Colic lymph node (tissue), 1 donor: ENCODE measurements around a stretch of chr16.

GRCh38 chr16:2860844-2861700 is 3.1 kb upstream of the PRSS22 start:
- PRO-cap, result no peak

DNA sequence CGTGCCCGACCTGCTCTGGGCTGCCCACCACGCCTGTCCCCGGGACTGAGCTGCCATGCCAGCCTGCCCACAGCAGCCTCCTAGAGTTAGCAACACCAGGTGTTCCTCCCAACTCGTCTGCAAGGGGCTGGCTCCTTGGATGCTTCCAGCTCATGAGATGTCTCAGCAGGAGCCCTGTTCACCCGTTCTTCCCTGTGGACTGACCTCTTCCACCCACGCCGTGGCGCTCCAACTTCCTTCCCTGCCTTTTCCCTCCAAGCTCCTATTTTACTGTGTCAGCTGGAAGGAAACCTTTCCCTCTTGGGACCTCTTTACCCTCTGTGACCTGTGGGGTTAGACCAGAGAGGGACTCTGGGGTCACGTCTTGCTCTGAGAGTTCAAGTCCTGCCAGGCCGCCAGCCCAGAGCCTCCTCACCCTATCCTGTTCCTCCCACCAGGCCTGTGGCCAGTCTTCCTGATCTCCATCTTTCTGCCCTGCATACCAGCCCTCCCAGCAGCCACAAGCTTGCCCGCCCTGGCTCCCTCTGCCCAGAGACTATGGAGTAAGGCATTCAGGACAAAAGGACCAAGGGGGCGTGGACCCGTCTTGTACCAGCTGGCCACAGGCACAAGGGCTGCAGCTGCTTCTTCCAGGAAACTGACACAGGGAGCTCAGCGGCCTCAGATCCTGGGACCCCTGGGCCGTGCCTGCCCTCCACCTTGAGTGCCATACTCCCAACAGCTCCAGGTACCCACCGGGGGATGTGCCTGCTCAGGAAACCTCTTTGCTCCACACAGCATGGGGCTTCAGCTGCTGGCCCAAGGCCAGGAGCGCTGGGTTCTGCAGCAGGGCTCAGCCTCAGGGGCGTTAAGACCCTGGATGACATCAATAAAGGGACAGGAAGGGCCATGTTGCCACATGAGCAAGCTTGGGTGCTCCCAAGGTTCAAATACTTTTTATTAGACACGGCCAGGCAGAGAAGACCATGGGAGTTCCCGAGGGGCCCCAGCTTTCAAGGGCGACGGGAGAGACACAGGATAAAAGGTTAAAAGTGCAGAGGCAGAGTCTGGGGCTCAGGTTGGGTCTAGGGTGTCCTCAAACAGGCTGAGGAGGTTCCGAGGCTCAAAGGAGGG is 3.1 kb downstream of the PAQR4 start:
- PRO-cap, result no peak

GRCh38 chr16:3020641-3021363 is 634 bp downstream of the TNFRSF12A start:
- PRO-cap, result no peak

GRCh38 chr16:3021364-3022150 is 1.4 kb downstream of the TNFRSF12A start:
- PRO-cap, result no peak

DNA sequence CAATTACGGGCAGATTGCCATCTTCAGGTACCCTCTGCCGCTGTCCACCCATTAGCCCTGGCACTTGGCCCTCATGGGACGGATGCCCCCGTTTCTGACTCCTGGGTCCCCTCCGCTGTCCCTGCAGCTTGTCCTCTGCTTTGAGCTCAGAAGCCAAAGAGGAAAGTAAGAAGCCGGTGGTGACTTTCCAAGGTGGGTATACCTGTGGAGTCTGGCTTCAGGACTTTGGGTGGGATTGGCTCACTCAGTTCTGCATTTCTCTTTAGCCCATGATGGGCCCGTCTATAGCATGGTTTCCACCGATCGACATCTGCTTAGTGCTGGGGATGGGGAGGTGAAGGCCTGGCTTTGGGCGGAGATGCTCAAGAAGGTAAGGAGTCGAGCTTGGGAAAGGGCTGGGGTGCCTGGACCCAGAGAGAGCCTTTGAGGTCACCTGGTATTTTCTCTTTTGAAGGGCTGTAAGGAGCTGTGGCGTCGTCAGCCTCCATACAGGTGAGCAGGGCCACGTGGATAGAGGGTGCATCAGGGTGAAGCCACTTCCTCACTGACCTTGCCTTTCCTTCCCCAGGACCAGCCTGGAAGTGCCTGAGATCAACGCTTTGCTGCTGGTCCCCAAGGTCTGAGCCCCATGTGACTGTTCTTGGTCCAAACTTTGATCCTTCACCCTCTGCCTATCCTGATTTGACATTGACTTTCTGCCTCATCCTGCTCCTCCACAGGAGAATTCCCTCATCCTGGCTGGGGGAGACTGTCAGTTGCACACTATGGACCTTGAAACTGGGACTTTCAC is 2.2 kb downstream of the THOC6 start:
- PRO-cap, result no peak

DNA sequence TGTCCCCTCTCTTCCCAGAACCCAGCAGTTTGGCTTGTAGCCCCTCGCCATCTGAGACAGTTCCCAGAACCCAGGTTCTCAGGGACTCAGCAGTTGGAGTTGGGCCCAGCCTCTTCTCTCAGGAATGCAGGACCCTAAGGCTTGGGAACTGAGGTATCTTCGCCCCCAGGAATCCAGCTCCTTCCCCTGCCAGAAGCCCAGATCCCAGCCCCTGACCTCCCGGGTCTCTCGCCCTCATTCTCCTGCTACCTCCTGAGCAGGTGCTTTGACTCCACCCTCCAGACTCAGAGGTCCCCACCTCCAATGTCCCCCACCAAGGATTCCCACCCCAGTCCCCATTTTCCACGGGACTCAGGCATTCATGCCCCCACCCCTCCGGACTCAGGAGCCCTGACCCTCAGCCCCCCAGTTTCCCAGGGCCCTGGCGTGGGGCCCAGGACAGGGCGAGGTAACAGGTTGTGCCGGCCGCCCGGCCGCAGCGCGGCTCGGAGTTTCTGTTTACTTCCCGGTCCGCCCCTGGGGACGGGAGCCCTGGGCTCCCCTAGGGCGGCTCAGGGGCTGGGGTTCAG is 839 bp downstream of the BICDL2 start:
- PRO-cap, result no peak

- PRO-cap, result no peak
These were observed 2.1 kb upstream of the BICDL2 start for GRCh38 chr16:3038838-3039218.

DNA sequence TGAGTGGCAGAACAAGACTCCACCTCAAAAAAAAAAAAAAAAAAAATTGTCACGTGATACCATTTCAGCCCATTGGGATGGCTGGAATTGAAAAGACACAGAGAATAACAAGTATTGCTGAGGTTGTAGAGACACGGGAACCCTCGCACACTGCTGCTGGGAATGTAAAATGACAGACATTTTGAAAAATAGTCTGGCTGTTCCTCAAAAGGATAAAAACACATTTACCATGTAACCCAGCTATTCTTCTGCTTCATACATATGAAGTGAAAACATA is 2.8 kb upstream of the IL32 start:
- PRO-cap, result no peak

DNA sequence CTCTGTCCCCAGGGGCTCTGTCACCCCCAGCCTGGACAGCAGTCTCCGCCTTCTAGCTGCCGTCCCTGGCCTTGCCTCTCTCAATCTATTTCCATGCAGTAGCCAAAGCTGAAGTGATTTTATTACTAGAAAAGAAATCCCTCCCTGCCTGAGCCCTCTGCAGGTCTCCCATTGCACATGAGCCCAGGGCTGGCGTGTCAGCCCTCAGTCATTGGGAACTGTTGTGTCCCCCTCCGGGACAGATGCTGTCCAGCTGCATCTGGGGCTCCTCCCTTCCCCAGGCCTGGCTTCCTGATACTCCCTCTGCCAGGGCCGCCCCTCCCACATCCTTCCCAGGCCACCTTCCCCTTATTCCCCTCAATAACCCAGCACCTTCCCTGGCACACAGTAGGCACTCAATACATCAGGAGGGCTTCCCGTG is 11.3 kb downstream of the ZSCAN10 start:
- PRO-cap, result no peak

GRCh38 chr16:3101998-3102503 is 3.0 kb upstream of the ZSCAN10 start:
- PRO-cap, result no peak

- PRO-cap, result no peak
These were observed 721 bp downstream of the ZNF205 start for GRCh38 chr16:3112972-3113641.

DNA sequence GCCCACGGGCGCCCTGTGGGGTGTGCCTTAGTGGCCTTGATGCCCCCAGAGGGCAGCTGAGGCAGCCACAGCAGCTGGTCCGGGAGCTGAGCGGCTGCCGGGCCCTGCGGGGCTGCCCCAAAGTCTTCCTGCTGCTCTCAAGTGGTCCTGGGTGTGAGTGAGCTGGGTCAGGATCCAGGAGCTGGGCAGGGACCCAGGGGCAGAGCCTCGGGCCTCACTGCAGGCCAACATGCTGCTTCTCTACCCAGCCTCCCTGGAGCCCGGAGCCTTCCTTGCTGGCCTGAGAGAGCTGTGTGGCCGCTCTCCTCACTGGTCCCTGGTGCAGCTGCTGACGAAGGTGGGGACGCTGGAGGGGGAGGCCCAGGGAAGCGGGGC is 9.7 kb downstream of the ZNF213 start:
- PRO-cap, result no peak

DNA sequence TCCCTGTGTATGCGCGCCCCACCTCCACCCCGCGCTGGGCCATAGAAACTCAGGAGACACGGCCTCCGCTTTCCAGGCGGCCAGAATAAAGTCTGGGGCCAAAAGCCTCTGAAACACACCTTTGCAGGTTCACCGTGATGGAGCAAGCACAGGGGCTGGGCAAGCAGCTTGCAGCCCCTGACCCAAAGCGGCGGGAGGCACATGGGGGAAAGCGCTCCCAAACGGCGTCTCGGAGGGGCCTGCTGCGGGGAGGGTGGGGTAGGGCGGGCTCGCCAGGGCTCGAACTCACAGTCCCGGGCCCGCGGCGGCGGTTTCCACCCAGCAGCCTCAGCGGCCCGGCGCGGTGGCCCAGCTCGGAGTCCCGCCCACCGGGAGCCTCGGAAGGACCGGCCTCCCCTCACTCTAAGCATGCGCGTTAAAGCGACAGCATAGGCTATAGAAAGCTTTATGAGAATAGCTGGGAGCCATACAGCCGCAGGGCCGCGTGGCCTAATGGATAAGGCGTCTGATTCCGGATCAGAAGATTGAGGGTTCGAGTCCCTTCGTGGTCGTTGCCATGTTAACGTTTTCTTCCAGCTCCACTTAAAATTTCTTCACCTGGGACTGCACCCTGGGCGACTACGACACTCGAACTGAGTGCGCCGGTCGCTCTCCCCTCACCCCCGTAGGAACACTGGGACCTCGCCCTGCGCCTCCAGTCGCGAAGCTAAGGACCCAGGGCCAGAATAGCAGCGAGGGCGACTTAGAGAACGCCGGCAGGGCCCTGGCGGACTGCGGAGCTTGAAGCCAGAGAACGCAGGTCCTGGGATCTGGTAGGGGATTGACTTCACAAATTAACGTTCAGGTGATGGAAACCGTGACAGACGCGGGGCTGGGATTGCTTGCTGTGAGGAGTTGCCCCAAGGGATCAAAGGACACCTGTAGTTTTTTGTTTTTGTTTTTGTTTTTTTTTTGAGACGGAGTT is 15.6 kb downstream of the ZNF213 start:
- PRO-cap, result bidirectional peak, plus-strand start at position 475 of the sequence, minus-strand start at position 287 of the sequence

DNA sequence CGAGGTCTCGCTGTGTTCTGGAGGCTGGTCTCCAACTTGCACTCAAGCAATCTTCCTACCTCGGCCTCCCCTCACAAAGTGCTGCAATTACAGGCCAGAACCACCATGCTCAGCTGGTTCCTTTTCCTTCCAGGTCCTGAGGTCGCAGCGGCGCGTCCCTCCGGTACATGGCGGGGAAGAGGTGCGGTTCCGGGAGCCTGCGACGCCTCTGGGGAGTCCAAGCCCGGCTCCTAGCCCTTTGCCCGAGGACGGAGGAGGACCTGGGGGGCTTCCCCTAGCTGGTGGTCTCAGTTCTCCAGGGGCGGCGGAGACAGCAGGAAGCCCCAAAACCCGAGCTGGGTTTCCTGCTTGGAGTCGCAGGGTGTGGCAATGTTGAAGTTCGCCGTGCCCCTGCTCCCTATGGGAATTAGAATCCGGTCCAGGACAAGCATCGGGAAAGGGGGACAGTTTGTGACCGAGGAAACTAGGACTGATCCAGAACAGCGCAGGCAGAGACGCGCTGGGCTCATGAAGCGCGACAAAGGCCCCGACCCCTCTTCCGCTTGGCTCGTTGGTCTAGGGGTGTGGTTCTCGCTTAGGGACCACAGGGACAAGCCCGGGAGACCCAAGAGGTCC is 25.1 kb downstream of the ZNF213 start:
- PRO-cap, result no peak

DNA sequence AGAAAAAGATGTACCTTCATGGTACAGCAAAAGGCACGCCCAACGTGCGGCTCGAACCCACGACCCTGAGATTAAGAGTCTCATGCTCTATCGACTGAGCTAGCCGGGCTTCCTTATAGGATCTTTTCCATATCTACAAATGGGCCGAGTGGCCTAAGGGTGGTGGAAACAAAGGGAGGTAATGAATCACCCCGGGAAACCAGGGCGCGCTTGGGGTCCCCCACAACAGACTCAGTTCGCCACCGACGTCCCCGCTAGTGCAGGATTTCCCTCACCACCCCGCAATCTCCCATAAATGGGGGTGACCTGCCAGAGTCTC is 45.6 kb downstream of the ZNF213 start:
- PRO-cap, result no peak

DNA sequence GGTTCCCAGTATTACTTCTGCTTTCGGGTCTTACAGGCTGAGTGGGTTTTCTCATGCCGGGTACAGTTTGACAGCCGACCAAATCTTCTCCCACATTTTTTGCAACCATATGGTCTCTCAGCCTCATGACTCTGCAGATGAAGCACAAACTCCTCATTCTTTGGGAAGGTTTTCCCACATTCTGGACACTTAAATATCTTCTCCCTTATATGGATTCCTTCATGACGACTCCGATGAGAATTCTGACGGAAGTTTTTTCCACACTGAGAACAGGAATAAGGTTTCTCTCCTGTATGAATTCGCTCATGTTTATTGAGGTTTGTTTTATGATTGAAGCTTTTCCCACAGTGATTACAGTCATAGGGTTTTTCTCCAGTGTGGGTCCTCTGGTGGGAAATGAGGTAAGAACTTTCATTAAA is 11.1 kb downstream of the ZNF200 start:
- PRO-cap, result no peak

DNA sequence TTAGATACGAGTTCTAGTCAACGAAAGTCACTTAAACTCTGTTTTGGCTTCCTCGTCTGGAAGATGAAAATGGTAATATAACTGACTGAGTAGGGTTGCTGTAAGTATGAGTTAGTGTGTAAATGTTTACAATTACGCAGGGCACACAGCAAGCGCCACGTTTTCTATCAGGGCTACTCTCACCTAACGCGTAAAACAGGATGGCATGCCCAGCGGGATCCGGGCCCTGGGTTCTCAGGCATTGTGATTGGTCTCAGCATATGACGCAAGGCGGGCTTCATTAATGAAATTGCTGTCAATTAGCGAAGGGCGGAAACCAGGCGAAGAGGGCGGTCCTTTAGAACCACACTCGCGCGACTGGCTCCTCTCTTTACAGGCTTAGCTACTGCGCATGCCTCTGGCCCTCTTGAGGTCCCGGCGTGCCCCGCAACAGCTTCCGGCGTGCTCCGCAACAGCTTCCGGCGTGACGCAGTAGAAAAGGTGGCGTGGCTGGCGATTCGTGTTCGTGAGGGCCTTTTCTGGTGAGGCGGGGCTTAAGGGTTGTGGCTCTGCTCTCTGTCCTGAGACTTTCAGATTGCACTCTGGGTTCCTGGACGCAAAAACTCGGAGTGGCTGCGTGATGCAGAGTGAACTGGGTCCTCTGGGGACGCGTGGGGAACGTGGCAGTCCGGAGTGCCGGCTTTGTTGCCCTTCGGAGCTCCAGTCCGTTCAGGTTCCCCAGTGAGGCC is 9.1 kb downstream of the OR2C1 start:
- PRO-cap, result bidirectional peak, plus-strand start at position 572 of the sequence, minus-strand start at position 372 of the sequence

GRCh38 chr16:3479516-3480033 is 15.7 kb downstream of the C16orf90 start:
- PRO-cap, result no peak

GRCh38 chr16:3590677-3591701 is 13.8 kb upstream of the NLRC3 start:
- PRO-cap, result no peak

DNA sequence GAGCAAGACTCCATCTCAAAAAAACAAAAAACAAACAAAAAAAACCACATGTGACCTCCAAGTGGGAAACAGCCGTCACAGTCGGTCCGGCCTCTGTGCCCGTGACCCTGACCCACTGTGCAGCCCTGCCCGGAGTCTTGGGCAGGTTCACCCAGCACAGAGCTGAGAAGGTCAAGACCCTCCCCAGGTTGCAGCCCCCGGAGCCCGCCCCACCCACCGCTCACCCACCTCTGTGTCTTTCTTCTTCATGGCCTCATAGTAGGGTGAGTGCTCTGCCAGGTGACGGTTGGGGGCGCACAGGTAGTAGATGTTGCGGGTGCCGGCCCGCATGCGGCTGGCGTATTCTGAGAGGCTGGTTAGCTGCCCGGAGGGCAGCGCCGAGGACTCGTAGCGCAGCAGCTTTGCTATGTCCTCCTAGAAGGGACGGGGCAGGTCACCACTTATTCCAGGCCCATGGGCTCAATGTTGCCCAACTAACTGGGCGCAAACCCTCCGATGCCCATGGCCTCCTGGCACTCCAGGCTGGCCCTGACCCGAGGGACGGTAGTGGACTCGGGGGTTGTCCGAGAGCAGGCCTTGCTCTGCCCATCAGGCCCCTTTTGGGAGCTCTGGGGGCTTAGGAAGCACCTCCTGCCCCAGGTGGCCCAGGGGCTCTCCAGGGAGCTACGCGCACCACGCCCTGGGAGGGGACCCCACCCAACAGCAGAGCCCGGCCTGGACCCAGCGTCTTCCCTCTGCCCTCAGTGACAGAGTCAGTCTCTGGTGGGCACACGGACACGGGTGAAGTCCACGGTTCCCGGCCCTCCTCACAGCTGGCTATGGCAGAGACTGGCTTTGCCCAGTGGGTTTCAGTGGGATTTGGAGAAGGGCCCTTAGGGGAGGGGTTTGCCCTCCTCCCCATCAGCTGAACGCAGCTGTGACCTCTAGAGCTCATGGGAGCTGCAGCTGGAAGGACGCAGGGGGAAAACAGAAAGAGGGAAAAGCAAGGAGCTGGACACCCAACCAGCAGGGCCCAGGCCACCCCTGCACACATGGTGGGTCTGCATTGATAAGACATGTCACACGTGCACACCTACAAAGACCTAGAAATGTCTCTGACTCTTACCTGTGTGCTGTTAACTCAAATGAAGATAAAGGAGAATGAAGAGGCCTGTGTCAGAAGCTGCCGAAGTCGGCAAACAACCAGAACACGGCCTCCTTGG is 10.0 kb downstream of the DNASE1 start:
- PRO-cap, result no peak